Esophagus muscularis mucosa (tissue), 4 donors: ENCODE data around the gene C1QTNF6.

GRCh38 chr22:36536716-36537253 lies 7.8 kb upstream of the EIF3D start:
- PRO-cap, result no peak
- RAMPAGE, long total RNA, 4 experiments, result no peak in any of the 4 experiments

GRCh38 chr22:36569862-36570372 lies 41.0 kb upstream of the EIF3D start:
- PRO-cap, result no peak
- RAMPAGE, long total RNA, 4 experiments, result no peak in any of the 4 experiments

- PRO-cap, result no peak
- RAMPAGE, long total RNA, 4 experiments, result no peak in any of the 4 experiments
Measured at GRCh38 chr22:37021043-37021538, 1.5 kb downstream of the MPST start.

DNA sequence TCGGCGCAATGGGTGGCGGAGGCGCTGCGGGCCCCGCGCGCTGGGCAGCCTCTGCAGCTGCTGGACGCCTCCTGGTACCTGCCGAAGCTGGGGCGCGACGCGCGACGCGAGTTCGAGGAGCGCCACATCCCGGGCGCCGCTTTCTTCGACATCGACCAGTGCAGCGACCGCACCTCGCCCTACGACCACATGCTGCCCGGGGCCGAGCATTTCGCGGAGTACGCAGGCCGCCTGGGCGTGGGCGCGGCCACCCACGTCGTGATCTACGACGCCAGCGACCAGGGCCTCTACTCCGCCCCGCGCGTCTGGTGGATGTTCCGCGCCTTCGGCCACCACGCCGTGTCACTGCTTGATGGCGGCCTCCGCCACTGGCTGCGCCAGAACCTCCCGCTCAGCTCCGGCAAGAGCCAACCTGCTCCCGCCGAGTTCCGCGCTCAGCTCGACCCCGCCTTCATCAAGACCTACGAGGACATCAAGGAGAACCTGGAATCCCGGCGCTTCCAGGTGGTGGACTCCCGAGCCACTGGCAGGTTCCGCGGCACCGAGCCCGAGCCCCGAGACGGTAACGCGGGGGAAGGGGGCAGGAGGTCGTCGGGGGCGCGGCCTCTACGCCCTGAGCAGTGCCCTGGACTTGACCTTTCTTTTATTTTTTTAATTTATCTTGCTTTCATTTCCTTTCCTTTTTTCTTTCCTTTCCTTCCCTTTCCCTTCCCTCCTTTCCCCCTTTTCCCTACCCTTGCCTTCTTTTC lies 4.9 kb downstream of the MPST start:
- PRO-cap, result no peak
- RAMPAGE, long total RNA, 4 experiments, result no peak in any of the 4 experiments

DNA sequence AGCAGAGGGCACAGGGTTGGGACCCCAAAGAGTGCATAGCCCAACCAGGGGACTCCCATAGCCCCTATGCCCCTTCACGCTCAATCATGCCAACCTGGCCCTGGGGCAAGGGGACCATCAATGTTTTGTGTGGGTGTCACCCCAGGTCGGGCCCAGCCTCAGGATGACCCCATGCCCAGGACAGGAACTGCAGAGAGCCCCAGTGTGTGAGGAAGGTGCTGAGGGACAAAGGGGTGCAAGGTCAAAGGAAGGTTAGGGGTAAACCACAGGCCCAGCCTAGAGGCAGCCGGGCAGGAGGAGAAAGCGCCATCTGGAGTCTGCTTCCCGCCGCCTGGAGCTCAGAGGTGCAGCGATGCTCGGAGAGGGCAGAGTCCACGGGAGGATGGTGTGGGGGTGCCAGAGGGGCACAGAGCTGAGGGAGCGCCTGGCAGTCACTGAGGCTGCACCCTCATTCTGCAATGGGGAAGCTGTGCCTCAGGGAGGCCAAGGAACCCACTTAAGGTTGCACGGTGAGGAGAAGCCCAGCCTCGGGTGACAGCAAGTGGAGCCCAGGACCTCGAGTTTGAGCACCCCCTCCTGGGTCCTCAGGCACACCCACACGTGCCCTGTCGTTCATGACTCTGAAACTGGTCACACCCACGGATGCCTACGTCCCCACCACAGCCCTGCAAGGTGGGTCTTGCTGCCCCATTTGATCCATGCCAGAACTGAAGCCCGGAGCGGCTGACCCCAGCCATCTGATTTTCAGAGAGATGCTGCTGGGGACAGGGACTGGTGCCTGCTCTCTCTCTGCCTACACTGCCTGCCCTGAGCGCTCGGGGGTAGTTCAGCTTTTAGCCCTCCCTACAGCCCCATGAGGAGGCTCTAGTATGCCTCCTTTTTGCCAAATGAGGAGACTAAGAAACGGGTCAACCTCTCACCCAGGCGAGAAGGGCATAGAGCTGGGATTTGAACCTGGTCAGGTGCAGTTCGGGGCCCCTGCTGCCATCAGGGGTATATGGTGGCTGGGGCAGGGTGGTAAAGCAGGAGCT lies 1.6 kb downstream of the IL2RB start:
- PRO-cap, result no peak
- RAMPAGE, long total RNA, 4 experiments, result no peak in any of the 4 experiments

GRCh38 chr22:37162336-37162841 lies 12.7 kb upstream of the IL2RB start:
- PRO-cap, result no peak
- RAMPAGE, long total RNA, 4 experiments, result no peak in any of the 4 experiments

GRCh38 chr22:37176282-37177092 lies 11.6 kb downstream of the C1QTNF6 start:
- PRO-cap, result no peak
- RAMPAGE, long total RNA, 4 experiments, result no peak in any of the 4 experiments

GRCh38 chr22:37187821-37188835 lies at the start of gene C1QTNF6:
C1QTNF6 (minus strand) TSS chr22:37188247.
- PRO-cap, result bidirectional peak, plus-strand start at chr22:37188386, minus-strand start at chr22:37188244
- RAMPAGE, long total RNA, 4 experiments, result start-site peak on the minus strand in 1 of 4 experiments, at chr22:37188233-37188329 at its widest, 10 reads per replicate

- PRO-cap, result bidirectional peak, plus-strand start at chr22:37197333, minus-strand start at chr22:37197217
- RAMPAGE, long total RNA, 4 experiments, result no peak in any of the 4 experiments
Measured at GRCh38 chr22:37196528-37197503, 8.8 kb upstream of the C1QTNF6 start.

DNA sequence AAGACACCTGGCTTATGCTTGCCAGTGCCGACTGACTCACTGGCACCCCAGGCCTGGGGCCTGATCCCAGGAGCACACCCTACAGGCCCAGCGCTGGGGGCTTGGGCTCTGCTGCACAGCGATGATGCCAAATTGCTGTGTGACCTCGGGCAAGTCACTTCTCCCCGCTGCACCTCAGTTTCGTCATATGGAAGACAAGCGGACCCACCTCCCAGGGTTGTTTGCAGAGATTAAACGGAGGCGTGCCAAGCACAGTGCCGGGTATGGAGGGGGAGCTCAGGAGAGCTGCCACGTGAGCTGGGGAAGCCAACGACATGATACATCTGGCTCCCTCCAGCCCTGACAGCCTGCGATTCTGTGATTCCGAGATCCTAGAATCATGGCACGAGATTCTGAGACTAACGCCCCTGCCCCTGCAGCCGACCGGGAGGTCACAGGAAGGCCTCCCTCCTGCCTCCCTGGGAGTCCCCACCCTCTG lies 987 bp downstream of the SSTR3 start:
- PRO-cap, result no peak
- RAMPAGE, long total RNA, 4 experiments, result no peak in any of the 4 experiments

DNA sequence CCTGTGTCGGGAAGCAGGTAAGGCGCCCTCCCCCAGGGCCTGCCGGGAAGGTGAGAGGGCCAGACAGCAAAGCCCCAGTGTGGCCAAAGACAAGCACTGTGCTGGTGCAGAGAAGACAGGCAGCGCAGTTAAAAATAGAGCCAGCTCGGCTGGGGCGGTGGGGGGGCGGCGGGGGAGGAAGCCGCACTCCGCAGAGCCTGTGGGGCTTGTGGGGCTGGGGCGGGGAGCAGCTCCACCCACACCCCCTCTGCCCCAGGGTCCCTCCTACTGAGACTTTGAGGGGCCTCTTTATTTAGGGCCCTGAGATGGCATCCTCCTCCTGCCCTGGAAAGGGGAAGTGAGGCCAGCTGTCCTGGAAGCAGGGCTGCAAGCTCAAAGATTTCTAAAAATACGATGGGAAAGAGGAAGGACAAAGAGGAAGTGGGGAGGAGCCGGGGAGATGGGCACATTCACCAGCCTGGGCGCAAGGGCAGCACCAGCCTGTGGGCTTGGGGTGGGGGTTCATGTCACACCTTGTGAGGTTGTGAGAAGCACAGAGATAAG lies 2.6 kb downstream of the CYTH4 start:
- PRO-cap, result no peak
- RAMPAGE, long total RNA, 4 experiments, result no peak in any of the 4 experiments

DNA sequence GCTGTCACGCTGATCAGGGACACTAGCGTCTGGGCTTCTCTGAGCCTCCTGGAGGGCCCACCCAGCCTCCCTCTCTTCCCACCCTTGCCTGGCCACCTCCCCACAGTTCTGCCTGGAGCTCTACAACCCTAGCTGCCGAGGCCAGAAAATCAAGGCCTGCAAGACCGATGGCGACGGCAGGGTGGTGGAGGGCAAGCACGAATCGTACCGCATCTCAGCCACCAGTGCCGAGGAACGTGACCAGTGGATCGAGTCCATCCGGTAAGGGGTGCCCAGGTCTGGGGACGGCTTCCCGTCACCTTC lies 29.6 kb downstream of the CYTH4 start:
- PRO-cap, result no peak
- RAMPAGE, long total RNA, 4 experiments, result no peak in any of the 4 experiments

- PRO-cap, result no peak
- RAMPAGE, long total RNA, 4 experiments, result no peak in any of the 4 experiments
Measured at GRCh38 chr22:37541672-37542396, 18.4 kb upstream of the CDC42EP1 start.

DNA sequence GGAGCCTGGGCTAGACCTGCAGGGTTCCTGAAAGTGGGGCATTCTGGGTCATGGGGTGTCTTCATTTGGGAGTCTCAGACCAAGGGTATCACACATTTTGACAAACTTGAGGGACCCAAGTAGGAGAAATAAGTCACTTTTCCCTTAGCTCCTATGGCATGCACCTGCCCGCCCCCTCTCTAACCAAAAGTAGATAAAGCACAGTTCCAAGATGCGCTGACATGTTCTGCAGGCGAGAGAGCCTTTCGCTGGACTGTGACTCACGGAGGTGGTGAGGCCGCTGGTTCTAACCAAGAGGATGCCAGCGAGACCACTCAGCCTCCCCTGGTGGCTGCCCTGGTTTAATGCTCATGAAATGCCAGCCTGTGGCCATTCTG lies 8.8 kb downstream of the LGALS2 start:
- PRO-cap, result no peak
- RAMPAGE, long total RNA, 4 experiments, result no peak in any of the 4 experiments

- PRO-cap, result no peak
- RAMPAGE, long total RNA, 4 experiments, result no peak in any of the 4 experiments
Measured at GRCh38 chr22:37602431-37602794, 6.2 kb upstream of the GGA1 start.

DNA sequence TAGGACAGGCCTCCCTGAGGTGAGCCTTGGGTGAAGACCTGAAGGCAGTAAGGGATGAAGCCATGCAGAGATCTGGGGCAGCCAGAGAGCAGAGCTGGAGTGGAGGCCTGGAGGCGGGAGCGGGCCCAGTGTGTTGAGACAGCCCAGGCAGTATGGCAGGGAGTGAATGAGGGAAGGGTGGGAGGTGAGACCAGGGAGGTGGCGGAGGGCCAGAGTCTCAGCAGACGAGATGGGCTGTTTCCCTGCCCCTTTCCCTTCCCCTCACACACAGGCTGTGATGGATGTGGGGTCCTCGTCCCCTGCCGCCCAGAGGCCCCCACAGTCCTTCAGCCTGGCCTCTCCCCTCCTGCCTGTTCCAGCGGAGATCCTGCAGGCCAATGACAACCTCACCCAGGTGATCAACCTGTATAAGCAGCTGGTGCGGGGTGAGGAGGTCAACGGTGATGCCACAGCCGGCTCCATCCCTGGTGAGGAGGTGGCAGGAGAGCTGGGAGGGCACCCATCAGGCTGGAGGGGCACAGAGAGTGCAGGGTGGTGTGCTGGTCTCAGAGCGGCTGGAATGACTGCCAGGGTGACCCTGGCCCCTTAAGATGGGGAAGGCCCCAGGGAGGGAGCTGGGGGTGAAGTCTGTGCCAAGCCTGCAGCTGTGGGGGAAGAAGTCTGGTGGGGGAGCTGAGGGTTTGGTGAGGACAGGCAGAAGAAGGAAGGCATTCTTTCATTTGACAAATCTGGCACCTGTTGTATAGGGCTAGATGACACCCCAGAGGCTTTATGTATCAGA lies 14.7 kb upstream of the SH3BP1 start:
- PRO-cap, result no peak
- RAMPAGE, long total RNA, 4 experiments, result no peak in any of the 4 experiments

DNA sequence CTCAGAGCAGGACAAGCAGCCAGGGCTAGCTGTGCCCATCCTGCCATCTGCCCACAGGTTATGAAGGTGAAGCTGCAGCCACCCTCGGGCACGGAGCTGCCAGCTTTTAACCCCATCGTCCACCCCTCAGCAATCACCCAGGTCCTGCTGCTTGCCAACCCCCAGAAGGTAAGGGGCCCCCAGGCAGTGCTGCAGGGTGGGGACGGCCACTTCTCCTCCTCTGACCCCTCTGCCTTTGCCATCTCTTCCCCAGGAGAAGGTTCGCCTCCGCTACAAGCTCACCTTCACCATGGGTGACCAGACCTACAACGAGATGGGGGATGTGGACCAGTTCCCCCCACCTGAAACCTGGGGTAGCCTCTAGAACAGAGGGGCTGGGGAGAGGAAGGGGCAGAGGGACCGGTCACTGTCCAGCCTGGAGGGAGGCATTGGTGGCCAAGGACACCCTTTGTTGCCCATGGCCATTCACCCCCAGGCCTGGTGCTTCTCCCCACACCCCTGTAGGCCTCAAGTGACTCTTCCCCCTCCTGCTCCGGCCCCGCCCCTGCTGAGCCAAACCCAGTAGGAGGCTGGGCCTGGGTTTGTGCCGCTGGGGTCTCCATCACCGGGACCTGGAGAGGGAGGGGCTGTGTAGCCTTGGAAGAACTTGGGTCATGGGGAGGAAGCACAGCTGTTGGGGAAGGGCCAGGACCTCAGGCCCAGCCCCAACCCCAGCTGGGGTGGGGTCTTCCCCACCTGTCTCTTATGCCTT lies 6.9 kb upstream of the SH3BP1 start:
- PRO-cap, result no peak
- RAMPAGE, long total RNA, 4 experiments, result no peak in any of the 4 experiments

GRCh38 chr22:37633558-37634416 lies 5.7 kb upstream of the SH3BP1 start:
- PRO-cap, result bidirectional peak, plus-strand start at chr22:37633905, minus-strand start at chr22:37633912
- RAMPAGE, long total RNA, 4 experiments, result no peak in any of the 4 experiments

DNA sequence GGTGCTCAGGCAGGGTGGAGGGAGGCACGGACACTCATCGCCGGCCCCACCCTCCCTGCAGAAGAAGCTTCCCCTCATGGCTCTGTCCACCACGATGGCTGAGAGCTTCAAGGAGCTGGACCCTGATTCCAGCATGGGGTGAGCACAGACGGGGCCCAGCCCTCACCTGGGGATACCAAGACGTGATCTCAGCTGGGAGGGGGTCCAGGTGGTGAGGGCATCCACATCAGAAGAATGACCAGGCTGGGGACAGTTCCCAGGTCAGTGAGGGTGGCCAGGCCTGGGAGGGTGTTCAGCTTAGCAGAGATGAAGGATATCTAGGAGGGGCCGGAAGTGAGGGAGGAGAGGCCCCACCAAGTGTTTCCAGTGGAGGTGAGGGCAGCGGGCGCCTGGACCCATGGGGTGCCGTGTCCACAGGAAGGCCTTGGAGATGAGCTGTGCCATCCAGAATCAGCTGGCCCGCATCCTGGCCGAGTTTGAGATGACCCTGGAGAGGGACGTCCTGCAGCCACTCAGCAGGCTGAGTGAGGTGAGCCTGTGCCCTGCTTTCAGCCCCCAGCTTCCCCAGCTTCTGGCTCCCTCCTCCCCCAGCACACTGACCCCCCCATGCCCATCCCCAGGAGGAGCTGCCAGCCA lies 3.1 kb downstream of the SH3BP1 start:
- PRO-cap, result no peak
- RAMPAGE, long total RNA, 4 experiments, result no peak in any of the 4 experiments

DNA sequence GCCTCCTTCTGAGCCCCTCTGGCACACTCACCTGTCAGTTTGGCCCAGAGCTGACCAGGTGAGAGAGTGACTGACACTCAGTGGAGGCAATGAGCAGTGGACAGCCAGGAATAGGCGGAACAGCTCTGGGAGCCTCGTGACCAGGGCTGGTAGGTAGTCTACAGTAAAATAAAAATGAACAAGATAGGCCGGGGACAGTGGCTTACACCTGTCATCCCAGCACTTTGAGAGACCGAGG lies 4.0 kb upstream of the PDXP start:
- PRO-cap, result no peak
- RAMPAGE, long total RNA, 4 experiments, result no peak in any of the 4 experiments